Measurements from ENCODE around the gene LIX1.

GRCh38 chr5:96741755-96742437 is 65.8 kb downstream of the ERAP1 start:
- PRO-cap, result no peak
- RRBS, result no CpG with 5 or more reads among the region's 4 CpGs

DNA sequence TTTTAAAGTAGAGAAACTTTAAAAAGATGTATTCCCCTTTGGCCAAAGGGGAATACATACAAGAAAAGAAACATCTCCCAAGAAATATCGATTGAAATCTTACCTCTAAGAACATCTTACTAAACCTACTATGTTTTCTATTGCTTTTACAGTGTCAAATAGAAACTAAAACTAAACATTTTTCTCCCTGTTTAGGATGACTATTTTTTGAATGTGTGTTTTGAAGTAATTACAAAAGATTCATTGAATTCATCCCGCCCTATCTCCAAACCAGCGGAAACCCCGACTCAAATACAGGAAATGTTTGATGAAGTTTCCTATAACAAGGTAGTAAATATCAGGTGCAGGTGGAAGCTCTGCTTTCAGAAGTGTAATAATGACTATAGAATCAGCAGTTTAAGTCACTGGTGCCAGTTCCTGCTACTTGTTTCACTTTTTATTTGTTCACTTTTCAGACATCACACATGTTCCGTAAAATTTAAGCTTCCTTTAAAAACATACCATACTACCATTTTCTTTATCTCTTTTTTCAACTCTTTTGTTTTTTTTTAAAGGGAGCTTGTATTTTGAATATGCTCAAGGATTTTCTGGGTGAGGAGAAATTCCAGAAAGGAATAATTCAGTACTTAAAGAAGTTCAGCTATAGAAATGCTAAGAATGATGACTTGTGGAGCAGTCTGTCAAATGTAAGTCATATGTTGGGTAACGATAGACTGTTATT is 20.0 kb downstream of the ERAP2 start:
- PRO-cap, result no peak
- RRBS, result no CpG with 5 or more reads among the region's 6 CpGs

- PRO-cap, result no peak
- RRBS, result no CpG with 5 or more reads among the region's 4 CpGs
Observed at GRCh38 chr5:96923873-96924445, 11.9 kb upstream of the LNPEP start.

- PRO-cap, result no peak
- RRBS, result no CpG with 5 or more reads among the region's 1 CpG
Observed at GRCh38 chr5:96960879-96961517, 25.1 kb downstream of the LNPEP start.

DNA sequence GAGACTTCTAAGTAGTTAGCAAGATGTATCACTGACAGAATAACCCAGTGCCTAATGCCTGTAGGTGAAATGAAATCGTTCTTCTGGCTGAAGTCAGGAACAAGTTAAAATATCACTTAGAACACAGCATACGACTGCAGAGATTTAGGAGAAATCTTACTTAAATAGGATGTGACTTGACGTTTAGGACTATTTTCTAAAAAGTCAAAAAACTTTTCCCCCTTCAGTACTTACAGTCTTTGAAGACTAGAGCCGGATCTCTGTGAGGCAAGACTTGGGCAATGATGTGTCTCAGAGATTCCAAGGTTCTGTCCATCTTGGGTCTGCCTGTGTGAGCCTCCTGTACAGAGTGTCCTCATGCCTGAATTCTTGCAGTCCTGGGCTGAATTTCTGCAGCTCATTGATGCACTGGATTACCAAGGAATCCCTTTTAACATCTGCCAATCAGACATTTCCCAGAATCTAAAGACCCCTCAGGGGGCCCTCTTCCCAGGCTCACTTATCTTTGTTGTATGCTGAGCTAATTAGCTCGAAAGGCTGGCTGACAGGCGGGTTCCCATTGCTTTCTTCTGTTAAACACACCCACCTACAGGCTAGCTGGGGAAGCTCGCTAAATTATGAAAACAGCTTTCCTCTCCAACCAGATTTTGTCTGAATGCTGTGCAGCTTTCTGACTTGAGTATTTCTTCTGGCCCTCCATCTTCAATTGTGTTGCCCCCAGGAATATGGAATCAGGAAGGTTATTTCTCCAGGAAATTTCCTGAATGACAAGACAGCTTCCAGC is at the start of gene LIX1:
Gene LIX1 (minus strand): TSS at position 351 of the 784 bp plus-strand sequence.
- PRO-cap, result no peak
- RRBS, result no CpG with 5 or more reads among the region's 7 CpGs

- PRO-cap, result no peak
- RRBS, result no CpG with 5 or more reads among the region's 4 CpGs
Observed at GRCh38 chr5:97193075-97193402, 10.0 kb upstream of the RIOK2 start.

GRCh38 chr5:98109360-98109980 is 664.0 kb upstream of the RGMB start:
- PRO-cap, result no peak
- RRBS, result no CpG with 5 or more reads among the region's 3 CpGs

GRCh38 chr5:98298273-98298558 is 475.2 kb upstream of the RGMB start:
- PRO-cap, result no peak

- PRO-cap, result no peak
- RRBS, result 2% methylated on average over 7 of the region's 28 CpGs
Observed at GRCh38 chr5:98768704-98769043, 4.8 kb upstream of the RGMB start.

- PRO-cap, result no peak
- RRBS, result no CpG with 5 or more reads among the region's 1 CpG
Observed at GRCh38 chr5:98786618-98787059, 13.2 kb downstream of the RGMB start.

DNA sequence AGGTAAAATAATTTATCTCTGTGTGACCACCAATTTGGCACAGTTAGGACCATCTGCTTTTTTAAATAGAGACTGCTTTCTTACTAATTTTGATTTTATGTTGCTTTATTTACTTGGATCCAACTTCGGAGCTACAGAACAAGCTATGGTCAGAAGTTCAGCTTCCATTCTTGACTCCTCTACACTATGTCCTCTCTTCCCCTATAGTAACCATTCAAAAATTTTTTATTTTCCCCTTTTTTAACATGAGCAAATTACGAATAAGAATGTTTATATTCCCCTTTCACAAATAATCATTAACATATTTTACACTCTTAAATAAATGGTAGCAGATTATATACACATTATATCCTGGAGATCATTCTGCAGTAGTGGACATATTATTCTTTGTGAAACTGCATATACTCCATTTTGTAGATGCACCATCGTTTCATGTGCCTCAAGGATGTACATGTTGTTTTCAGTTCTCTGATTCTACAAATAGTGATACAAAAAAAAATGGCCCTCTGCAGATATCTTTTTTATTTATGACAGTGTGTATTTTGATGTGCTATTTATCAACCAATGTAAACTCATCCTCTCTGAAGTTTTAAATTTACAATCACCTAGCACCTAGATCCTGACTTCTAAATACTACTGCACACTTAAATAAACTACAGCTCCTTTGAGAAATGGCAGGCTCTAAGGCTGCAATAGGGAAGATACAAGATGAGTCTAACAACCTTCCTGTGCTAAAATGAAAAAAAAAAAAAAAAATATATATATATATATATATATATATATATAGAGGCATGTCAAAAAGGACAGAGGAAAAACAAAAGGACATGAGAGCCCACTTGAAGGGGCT is 18.2 kb downstream of the CHD1 start:
- PRO-cap, result no peak
- RRBS, result no CpG with 5 or more reads among the region's 3 CpGs

DNA sequence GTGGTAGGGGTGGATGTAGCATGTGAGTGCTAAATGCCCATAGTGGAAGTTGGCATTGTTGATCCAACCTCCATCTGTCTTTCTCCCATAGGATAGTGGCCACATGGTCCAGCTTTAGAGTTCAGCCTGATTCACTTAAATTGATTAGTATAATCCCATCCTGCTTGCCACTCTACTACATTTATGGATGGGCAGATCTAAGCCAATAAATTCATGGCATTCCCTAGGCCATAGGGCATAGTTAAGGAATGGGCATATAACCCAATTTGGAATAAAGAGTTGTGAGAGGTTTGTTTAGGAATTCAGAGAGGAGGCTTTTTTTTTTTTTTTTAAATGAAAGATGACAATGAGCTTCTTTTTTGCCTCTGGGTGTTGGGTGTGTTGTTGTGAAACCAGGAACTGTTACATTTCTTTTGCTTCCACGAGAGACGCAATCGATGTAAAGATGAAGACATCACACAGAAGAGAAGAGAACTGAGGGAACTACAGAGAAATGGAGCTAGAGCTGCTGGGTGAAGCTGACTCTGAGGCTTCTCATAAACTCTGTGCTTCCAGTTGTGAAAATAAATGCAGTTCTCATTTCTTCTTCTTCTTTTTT is 12.5 kb upstream of the CHD1 start:
- PRO-cap, result bidirectional peak, plus-strand start at position 459 of the sequence, minus-strand start at position 476 of the sequence
- RRBS, result no CpG with 5 or more reads among the region's 3 CpGs

DNA sequence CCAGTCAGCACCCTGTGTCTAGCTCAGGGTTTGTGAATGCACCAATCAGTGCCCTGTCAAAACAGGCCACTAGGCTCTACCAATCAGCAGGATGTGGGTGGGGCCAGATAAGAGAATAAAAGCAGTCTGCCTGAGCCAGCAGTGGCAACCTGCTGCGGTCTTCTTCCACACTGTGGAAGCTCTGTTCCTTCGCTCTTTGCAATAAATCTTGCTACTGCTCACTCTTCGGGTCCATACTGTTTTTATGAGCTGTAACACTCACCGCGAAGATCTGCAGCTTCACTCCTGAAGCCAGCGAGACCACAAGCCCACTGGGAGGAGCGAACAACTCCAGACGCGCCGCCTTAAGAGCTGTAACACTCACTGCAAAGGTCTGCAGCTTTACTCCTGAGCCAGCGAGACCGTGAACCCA is 122.2 kb downstream of the FAM174A start:
- PRO-cap, result no peak
- RRBS, result no CpG with 5 or more reads among the region's 12 CpGs

- PRO-cap, result bidirectional peak, plus-strand start at chr5:100827798, minus-strand start at chr5:100827623
- RRBS, result no CpG with 5 or more reads among the region's 3 CpGs
Observed at GRCh38 chr5:100827155-100828002, 75.7 kb downstream of the ST8SIA4 start.

DNA sequence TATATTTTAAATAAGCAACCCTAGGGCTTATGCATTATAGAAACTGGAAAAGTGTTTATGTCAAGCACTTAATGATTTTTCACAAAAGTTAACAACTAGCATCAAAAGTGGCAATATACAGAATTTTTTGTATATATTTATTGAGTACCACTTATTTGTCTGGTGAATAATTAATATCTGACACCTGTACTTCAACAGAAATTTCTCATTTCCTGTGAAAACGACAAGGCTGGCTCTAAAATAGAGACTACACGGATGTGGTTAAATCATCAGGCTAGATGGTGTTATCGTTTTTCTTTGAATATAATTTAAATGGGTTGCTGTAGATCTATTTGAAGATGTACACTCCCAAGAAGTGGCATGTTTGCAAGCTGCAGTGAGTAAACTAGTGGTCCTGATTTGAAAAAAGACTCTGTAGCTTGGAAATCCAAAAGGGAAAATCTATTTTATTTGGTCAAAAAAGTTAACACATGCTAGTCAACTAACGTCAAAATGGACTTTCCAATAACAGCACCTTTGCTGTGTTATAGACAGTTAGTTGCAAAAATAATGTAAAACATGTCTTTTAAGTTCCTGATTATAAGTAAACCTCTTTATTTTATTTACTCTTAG is 13.9 kb downstream of the ST8SIA4 start:
- PRO-cap, result no peak
- RRBS, result no CpG with 5 or more reads among the region's 4 CpGs

- PRO-cap, result no peak
- RRBS, result no CpG with 5 or more reads among the region's 6 CpGs
Observed at GRCh38 chr5:101897770-101898405, 398.2 kb downstream of the SLCO4C1 start.

DNA sequence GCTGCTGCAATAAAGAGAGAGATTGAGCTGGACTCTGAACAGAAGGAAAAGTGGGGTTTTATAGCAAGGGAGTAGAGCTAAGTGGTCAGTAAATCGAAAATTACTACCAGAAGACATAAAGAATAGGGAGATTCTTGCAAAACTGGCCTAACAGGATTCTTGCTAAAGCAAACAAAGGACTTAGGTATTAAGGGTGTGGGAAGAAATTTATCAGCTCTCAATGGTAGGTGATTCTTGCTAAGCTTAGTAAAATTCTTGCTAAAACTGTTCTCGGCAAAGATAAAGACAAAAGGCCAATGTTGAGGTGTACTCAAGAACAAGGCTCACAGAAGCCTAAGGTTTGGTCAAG is 300.5 kb downstream of the SLCO4C1 start:
- PRO-cap, result no peak
- RRBS, result no CpG with 5 or more reads among the region's 2 CpGs

DNA sequence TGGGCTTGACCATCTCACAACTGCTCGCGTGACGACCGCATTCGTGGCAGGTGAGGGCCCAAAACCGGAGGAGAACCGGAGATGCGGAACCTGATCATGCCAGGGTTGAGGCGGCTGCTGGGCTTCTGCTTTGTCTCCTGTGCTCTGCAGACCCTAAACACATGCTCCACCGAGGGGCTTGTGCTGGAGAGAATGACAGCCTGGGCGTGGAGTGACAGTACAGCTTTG is 252 bp downstream of the PPIP5K2 start:
- PRO-cap, result no peak
- RRBS, result 2% methylated on average over 4 of the region's 11 CpGs

DNA sequence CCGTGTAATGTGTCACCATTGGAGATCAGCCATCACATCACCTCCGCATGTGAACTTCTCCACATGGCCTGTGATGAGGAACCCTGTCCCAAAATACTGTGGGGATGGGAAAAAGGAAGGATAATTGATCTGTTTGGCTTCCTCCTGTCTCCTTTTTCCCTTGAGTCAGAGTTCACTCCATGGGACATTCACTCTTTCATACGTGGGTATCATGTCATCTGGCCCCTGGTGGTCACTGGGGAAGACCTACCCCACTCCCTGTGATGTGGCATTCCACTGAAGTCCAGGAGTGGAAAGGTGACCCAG is 149.1 kb downstream of the NUDT12 start:
- PRO-cap, result no peak
- RRBS, result no CpG with 5 or more reads among the region's 3 CpGs

DNA sequence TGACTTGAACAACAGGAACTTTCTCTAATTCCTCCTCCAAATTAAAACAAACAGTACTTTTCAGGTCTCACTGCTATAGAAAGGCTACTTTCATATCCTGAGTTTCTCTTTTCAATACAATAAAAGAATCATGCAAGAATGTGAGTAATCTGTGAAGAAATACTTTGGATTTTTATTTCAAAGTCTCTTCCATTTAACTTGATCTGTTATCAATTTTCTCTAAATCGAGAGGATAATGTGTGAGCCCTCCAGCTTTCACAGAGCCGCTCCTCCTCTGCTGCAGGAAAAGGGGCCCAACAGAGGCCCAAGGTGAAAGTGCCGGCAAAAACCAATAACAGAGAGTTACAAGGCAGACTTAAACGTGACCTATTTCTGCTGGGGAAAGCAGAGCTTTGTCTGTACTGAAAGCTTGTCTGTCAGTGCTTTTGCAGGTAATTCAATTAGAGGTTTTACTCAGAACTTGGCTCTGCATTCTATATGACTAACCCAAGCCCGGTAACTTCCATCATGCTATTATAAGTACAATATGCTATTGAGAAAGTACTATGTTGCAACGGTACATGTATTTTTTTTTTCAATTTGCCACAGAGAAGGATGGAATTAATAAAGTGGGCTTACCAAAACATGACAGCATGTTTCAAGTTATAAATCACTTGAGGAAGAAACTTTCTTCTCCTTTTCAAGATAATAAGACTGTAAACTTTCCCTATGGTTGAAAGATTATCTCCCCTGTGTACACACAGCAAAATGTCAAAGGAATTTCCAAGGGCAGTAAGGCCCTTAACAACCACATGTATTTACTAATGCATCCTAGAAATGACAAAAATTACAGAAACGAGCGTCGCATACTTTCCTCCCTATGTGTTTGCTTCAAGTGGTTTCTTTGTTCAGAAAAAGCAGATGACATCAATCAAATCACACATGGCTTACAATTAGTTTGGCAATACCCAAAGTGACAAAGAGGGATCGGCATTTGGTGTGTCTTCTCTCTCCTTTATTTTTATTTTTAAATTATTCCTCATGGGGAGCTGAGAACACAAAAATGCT is 282.5 kb downstream of the EFNA5 start:
- PRO-cap, result bidirectional peak, plus-strand start at position 599 of the sequence, minus-strand start at position 394 of the sequence
- RRBS, result no CpG with 5 or more reads among the region's 10 CpGs